Smooth muscle cell (in vitro differentiated cells): ENCODE results near the gene PCNA.

- RAMPAGE, long total RNA: no peak
Measured at GRCh38 chr20:3729923-3730630, 2.4 kb upstream of the HSPA12B start.

DNA sequence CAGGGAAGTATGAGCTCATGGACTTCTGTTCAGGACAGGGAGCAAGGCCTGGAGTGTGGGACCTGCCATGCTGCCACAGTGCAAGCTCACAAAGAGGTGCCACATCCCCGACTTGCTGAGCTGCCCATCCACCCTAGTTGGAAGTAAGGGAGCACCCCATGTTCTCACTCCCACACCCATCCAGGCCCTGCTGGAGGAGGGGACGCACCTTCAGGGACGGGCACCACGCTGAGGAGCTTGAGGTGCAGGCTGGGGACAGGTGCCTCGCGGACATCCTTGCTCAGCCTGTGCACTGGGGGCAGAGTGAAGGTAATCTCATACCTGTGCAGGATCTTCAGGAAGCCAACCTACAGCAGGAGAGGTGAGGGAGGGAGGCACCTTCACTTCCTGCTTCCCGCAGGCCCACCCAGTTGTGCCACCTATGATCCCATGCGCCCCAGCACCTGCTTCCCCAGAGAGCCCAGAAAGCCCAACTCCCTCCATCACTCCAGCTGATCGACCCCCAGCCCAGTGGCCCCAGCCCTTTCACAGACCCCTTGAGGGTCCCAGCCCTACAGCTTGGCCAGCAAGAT is 12.2 kb downstream of the ADISSP start:
- RAMPAGE, long total RNA: no peak

- RAMPAGE, long total RNA: no peak
Measured at GRCh38 chr20:3800431-3801142, 4.5 kb downstream of the CDC25B start.

DNA sequence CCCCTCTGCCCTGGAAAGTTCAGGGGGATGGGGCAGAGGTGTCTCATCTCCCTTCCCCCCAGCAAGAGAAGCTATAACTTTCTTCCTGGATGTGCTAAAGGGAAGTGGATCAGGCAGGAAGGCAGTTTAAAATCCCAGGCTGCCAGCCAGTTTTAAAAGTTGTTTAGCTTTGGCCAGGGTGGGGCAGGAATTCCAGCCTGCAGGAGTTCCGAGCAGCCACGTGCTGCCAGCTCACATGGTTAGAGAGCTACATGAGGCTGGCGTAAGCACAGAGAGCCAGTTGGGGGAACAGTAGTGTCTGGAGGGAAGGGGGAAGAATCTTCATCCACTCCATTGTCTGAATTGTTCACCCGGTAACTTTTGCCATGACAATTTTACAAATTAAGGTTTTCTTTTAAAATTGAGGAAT is 12.0 kb downstream of the CDC25B start:
- RAMPAGE, long total RNA: no peak

- RAMPAGE, long total RNA: no peak
Measured at GRCh38 chr20:3846005-3846547, 558 bp upstream of the MAVS start.

DNA sequence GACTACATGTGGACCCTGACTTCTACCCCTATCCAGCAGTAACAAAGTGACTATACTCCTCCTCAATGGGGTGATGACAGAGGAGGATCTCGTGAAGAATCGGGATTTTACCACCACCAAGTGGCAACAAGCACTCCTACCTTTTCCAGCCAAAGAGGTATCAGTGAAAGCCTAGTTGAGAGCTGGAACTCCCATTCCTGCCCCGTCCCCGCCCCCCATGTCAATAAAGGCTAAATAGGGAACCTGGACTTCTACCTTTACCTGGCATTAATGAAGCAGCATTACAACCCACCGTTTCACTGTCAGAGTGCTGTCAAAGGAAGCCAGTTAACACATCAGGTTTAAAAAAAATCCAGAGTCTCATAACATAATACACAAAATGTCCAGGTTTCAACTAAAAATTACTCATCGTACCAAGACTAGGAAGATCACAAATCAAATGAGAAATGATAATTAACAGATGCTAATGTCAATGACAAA is 45.3 kb downstream of the RNF24 start:
- RAMPAGE, long total RNA: no peak

DNA sequence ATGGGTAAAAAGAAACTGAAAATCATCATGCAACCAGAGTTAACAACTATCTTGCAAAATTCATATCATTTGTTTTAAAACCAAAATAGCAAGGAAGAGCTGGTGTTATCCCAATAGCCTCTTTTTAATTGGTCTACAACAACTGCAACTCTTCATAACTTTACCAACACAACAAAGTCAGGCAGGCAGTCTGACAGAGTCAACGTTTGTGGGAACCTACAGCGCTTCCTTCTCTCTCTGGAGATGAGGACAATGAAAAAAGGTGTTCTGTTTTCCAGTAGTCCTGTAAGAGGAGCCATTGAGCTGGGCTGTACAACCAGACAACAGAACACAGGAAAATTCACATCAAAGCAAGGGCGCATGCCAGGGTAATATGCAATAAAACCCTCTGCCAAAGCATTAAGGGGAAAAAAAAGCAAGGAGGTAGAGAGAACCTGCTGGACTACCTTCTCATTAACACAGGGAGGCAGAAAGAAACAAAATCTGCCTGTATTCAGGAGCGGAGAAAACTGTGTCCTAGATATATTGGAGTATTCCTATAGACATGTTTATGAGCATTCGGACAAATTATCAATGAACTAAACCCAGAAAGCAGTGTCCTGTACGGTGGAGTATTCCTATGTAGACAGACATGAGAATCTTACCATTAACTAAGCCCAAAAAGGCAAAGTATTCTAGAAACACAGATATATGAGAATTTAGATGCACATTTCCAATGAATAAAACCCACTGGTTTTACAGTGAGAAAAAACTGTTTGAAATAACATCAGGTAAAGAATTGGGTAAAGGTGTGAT is 1.3 kb downstream of the RNF24 start:
- RAMPAGE, long total RNA: no peak

DNA sequence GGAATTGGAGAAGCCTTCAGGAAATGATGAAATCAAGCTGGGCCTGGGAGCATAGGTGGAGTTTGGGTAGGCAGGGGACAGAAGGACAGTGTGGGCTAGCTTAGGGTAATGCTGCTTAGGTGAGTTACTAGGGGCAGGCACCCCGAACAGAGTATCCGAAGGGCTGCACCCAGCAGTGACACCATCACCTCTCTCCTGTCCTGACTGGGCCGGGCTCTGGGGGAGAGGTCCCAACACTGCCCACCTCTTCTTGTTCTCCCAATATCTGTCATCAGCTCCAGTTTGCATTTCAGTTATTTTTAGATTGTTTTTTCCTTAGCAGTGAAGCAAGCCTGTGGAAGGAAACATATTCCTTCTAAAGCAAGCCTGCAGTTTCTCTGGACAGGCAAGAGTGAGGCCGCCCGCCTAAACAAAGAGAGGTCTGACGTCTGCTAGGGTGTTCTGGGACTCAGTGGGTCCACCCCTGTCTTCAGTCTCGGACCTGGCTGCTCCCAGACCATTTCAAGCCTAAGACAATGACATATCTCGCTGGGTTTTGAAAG is 36.6 kb upstream of the RNF24 start:
- RAMPAGE, long total RNA: no peak

DNA sequence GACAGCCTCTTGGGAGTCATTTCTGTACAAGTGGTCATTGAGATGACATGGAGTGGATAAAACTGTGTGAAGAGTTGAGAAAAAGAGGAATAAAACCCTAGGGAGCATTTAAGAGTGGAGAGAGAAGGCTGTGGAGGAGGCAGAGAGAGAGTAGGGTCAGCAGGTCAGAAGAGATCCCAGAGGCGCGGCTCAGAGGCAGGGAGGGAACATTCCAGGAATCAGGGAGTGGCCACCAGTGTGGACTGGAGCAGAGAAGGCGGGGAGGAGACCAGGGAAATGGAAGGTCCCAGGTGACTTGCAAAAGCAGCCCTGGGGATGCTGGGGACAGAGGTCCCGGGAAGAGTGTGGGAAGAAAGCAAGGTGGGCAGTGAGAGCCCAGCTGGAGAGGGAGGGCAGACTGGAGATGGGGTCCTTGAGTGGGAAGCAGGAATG is 31.6 kb downstream of the ADRA1D start:
- RAMPAGE, long total RNA: no peak

DNA sequence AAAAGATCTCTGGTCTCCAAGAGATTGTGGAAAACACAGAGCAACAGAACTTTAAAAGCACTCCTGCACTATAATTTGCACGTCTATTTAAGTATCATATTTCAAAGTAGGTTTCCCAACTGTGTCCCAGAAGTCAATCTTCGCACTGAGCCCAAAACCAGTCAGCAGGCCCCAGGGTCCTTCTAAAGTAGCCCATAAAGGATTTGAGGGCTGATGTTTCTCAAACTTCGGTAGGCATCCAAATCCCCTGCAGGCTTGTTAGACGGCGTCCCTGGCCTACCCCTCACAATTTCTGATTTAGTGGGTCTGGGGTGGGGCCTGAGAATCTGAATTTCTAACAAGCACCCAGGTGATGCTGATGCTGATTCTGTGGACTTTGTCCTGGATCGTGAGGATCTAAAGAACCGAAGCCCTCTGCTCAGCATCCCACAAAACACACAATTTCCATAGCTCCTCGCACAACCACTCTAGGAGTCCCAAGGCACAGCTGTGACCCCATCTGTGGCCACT is 34.3 kb downstream of the RASSF2 start:
- RAMPAGE, long total RNA: no peak

GRCh38 chr20:4820698-4821218 is 2.6 kb downstream of the RASSF2 start:
- RAMPAGE, long total RNA: no peak

GRCh38 chr20:4912505-4912824 is 88.8 kb downstream of the SLC23A2 start:
- RAMPAGE, long total RNA: no peak

DNA sequence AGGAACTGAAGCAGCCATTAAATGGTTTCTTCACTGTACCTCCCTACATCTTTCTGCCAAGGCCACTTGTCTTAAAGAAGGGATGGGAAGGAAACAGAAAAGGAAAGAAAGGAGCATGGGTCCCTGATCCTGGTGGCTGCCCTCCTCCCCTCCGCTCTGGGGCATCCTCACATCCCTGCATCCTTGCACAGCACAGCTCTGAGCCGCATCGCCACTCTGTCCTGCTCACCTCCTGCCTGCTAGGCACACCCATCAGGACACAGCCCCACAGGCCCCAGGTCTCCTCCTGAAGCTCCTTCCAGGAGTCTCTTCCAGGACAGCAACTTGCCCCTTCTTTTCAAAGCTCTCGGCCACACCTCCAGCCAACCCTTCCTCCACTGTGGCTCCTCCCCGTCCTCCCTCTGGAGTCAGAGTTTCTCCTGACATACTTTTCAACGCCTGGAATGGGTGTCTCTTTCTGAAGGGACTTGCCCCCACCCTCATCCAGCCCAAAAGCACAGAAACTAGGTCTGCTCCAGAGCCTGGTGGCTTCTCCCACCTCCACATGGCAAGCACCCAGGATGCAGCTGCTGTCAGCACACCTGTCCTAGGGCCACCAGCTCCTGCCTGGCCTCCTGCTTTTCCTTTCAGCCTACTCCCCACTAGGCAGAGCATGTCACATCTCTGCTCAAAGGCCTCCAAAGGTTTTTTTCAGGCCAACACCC is 77.3 kb downstream of the SLC23A2 start:
- RAMPAGE, long total RNA: no peak

DNA sequence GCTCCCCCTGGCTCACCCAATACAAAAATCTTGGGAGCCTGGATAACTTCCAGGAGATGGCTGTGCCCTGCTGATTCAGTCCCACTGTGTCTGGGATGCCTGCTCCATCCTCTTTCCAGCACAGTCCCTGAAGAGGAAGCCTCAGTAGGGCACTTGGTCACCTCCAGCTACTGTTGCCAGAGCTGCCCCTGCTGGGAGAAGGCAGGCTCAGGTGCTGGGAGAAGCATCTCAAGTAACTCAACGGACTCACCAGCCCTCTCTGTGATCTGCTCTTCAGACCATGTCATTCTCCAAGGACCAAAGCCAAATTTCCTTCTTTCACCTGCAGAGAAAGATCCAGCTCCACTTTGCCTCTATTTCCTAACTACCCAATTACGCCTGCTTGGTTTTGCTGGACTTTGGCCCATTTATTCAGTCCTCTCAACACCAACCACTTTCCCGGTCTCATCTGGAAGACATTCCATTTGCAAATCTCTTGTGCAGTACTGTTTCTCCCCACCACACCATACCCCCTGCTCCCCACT is 53.3 kb downstream of the SLC23A2 start:
- RAMPAGE, long total RNA: no peak

- RAMPAGE, long total RNA: start-site peak on the minus strand at chr20:5119927-5119984, 348 and 312 reads in 2 replicates
Measured at GRCh38 chr20:5119085-5120051, at the start of gene PCNA. TSS of gene PCNA (minus strand) at chr20:5119958.

DNA sequence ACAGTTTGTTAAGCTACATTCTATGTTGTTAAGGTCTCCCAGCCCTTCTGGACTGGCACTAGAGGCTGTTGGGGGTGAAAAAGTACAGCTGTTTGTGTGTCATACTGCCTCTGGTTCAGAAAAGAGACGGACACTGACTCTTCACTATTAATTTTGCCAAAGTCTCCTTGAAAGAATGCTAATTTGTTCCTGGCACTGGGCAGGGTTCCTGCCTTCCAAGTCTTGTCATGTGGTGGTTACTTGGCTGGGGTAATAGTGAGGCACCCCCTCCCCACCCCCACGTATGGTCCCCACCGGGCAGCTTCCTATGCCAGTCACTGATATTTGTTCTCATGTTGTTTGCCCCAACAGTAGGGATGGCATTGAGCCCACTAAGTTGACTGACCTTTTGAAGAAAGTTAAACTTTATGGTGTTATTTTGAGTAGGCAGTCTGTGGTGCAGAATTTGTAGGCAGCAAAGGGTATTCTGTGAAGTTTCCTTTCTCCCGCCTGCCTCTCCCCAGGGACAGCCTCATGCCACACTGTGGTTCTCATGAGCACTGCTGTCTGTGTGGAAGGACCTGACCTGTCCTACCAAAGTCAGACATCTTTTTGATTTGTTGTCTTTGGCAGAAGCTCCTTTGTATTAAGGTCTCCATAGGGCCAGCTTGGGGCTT is 8.7 kb downstream of the CDS2 start:
- RAMPAGE, long total RNA: no peak

DNA sequence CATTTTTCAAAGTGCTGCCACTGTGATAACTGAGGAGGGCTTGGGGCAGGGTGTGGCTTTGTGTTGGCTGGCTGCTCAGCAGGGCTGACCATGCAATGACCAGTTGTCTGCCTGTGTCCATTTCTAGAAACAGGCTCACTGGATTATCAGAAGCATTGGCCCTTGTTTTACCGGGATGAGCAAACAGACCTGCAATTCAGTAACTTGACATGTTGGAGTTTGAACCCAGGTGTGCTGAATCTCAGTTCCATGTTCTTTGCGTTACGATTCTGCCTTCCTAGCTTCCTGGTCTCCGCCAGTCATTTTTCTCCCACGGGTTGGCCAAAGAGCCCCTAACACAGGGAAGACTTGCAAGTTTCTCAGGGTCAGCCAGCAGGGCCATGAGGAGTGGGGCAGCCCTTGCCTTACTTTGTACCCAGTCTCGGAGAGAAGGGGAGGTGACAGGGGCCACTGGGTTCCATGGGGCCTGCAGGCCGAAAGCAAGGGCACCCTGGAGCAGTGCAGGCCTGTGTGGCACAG is 23.4 kb downstream of the CDS2 start:
- RAMPAGE, long total RNA: no peak

GRCh38 chr20:5189712-5190572 is 63.1 kb downstream of the CDS2 start:
- RAMPAGE, long total RNA: no peak

GRCh38 chr20:5514187-5514772 is 96.5 kb downstream of the GPCPD1 start:
- RAMPAGE, long total RNA: no peak

- RAMPAGE, long total RNA: no peak
Measured at GRCh38 chr20:5602115-5602955, 8.5 kb downstream of the GPCPD1 start.